Progenitor cell of endocrine pancreas (in vitro differentiated cells): ENCODE data around the genes TP53TG3C and TP53TG3F.

DNA sequence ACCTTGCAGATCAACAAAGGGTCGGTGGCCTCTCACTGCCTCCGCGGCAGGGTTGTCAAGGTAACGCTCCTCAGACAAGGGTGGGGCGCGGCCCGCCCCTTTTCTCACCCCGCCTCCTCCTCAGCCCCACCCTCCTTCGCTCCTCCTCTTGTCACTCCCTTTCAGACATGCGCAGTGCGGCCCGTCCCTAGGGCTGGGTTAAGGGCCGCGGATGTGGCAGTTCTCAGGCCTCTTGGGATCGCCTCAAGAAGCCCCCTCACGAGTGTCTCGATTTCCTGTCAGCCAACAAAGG, 516 bp downstream of the TP53TG3D start:
- PRO-cap: no peak

DNA sequence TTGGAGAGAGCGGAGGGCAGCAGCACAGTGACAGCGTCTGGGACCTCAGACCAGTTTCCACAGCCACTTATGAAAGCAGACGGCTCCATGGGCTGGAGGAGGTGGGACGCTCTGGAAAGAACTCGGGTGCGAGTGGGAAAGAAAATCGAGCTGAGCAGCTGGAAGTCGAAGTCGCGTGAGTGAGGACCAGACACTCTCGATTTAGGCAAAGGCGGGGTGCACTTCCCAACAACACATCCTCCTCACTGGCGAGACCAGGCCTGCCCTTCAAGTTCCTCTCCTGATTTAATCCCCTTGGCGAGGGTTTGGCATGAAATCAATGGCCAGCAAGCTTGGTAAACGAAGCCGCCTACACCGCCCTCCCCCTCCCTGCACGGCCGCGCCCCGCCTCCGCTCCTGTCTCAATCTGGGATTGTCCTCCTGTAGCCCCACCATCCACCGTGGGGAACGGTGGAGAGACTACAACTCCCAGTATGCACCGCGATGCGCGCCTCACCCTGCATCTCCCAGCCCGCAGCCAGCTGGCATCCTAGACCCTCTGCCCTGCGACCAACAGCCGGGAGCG, at the start of gene TP53TG3C:
Gene TP53TG3C (plus strand): TSS at position 416 of the 565 bp plus-strand sequence.
- PRO-cap: no peak

DNA sequence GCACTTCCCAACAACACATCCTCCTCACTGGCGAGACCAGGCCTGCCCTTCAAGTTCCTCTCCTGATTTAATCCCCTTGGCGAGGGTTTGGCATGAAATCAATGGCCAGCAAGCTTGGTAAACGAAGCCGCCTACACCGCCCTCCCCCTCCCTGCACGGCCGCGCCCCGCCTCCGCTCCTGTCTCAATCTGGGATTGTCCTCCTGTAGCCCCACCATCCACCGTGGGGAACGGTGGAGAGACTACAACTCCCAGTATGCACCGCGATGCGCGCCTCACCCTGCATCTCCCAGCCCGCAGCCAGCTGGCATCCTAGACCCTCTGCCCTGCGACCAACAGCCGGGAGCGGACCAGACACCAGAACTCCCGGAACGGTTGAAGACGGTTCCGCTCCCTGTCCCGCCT, at the start of gene TP53TG3F:
Gene TP53TG3F (plus strand): TSS at position 198 of the 404 bp plus-strand sequence.
- PRO-cap: no peak

DNA sequence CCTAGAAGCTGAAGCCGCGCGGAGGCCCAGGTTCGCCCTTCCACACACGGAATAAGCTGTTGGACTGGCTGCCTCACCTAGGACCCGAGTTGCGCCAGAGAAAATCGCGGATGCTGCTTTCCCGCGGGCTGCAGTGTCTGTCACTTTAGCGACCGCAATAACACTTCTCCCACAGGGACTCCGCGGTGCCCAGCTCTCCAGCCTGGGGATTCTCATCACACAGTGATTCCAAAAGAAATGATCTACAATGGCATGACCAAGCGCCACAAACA, 1737.0 kb downstream of the TP53TG3F start:
- PRO-cap: no peak

- PRO-cap: no peak
Observed at GRCh38 chr16:35526021-35526558, 2066.7 kb downstream of the TP53TG3F start.

GRCh38 chr16:46690512-46691258, 1.2 kb downstream of the ORC6 start:
- PRO-cap: no peak

DNA sequence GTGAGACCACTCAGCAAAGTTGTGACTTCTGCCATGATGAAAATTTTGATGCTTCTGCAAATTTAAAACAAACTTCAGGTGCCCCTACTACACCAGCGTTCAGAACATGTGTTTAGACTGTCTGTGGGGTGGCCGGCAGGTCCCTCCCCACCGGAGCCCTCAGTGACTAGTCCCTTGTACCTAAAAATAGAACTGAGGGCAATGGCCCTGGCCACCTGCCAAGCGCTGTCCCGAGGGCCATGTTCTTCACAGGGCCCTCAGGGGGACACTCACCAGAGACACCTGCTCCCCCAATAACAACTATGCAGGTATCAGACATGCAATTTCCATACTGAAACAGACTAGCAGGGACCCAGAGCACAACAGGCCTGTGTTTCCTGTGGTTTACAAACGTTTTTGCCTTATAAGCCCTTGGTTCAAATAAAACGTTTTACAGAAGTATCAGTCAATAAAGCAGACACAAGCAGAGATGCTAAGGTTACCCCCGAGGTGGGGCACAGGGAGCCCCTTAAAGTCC, 629 bp upstream of the MYLK3 start:
- PRO-cap: no peak

DNA sequence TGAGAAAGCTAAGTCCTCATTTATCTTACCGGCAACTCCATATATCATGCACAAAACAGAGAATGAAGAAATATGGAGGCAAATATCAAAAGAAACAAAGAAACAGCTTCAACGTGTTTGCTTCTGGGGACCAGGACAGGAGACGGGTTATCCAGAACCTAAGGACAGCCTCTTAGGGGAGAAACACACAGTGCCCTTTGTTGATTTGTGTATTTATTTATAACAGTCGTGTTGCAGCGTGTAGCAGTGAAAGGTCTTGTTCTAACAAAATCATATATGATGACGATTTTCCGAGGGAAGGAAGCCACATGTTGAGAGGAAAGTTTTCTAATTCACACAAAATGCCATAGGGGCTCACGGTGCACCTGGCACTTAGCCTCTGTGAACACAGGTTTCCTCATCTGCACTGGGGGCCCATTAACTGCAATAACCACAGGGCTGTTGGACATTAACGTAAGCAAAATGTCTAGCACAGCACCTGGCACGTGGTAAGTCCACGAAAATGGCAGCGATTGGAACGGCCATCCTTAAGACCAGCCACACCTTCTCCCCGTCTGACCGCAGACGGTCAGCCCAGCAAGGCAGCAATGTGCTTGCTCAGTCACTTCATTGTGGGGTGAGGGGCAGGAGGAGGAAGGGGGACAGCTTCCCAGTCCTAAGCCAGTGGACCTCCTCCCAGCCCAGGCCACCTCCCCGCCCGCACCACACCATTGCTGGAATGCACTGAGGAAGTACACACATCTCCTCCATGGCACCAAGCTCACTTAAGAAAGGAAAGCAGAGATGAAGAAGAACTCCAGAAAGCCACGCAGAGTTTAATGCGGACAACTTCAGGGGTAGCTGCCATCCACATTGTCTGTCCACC, 8.4 kb upstream of the MYLK3 start:
- PRO-cap: no peak

- PRO-cap: no peak
Observed at GRCh38 chr16:46761785-46762188, 13.6 kb upstream of the MYLK3 start.

- PRO-cap: no peak
Observed at GRCh38 chr16:46843862-46844392, 12.9 kb upstream of the C16orf87 start.

GRCh38 chr16:47361862-47362683, 98.8 kb downstream of the ITFG1 start:
- PRO-cap: no peak

- PRO-cap: no peak
Observed at GRCh38 chr16:47391909-47392605, 68.8 kb downstream of the ITFG1 start.

GRCh38 chr16:47460236-47460662, 614 bp downstream of the ITFG1 start:
- PRO-cap: no peak

GRCh38 chr16:48235100-48236007, 8.7 kb upstream of the LONP2 start:
- PRO-cap: no peak

DNA sequence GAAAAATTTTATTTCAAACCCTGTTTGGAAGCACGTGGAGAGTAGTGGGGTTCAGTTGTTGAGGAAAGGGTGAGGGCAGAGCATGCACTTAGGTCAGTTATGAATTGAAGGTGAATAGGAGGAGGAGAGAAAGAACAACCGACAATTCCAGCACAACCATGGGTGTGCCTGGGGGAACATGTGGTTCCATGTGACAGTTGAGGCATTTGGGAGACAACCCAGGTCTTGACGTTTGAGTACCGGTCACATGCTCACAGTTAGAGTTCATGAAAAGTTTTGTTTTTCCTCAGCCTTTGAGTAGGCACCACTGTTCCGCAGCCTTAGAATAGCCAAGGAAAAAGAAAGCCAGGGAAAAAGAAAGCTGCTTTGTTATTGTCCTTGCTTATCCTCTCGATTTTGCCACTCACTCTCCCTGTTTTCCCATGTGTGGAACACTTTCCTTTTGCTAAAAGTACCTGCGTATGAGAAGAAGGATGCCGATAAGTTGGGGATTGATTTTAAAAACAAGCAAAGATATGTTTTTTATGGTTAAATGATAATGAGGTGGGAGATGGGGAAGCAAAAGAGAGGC, 25.6 kb upstream of the ABCC11 start:
- PRO-cap: no peak

GRCh38 chr16:48283756-48284543, 36.6 kb upstream of the ABCC11 start:
- PRO-cap: no peak

- PRO-cap: no peak
Observed at GRCh38 chr16:48341571-48342127, 43.6 kb downstream of the SIAH1 start.

DNA sequence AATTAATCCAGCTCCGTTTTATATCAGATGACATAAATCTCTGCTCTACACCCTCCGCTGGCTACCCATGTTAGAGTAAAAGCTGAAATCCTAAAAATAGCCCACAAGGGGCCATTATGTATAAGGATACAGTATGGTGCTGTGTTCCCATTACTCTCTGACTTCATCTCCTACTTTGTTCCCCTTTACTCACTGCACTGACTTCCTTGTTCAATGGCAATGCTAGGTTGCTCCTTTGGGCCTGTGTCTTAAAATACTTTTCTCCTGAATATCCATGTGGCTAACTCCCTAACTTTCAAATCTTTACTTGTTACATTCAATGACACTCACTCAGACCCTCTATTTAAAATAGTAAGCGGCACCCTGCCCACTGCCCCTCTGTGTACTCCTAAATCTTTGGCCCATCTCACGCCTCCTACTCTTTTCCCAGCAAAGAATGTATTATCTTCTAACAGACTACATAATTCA, 11.5 kb downstream of the SIAH1 start:
- PRO-cap: no peak

GRCh38 chr16:48383451-48384008, 1.7 kb downstream of the SIAH1 start:
- PRO-cap: no peak

GRCh38 chr16:48431895-48432573, 46.8 kb upstream of the SIAH1 start:
- PRO-cap: no peak